Myometrial cell (primary cell): ENCODE measurements around the genes NAPG and GNAL.

DNA sequence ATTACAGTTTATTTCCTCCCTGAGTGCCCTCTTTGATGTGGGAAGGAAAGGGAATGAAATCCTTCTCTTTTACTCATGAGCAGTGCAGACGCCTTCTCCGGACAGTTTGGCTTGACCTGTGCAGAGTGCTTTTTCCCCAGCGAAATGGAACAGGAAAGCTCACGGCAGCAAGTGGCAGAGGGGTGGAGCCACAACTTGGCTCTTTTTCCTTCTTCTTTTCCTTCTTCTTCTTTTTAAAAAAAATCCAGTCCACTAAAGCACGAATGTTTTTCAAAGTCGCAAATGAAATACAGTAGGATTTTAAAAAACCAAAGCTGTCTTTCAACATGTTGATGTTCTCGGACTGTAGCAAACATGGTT lies 34.5 kb downstream of the RAB31 start:
- RAMPAGE, long total RNA, result no peak

DNA sequence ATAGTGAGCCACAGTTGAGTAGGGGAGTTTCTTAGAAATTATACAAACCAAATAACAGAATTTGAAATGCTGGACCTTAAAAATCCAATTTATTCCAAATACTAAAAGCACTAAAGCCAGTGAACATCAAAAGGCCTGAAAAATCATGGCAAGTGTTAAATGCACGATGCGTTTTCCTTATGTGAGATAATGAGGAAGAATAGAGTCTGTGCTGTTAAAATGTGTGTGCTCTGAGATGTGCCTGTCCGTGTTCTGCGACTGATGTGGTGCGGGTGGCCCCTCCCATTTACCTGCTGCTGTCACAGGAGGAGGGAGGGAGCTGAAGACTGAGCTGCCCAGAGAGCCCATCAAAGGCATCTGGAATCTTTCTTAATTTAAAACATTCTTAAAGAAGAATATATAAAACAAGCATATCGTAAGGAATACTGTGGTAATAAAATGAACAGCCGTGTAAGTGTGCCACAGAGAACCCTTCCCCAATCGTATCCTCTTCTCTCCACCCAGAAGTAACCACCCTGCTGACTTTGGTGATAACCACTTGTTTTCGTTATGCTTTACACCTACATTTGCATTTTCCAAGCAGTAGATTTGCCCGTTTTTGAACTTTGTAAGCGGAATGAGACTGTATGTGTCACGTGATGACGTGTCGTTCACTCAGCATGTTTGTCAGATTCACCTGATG lies 56.9 kb upstream of the TXNDC2 start:
- RAMPAGE, long total RNA, result no peak

GRCh38 chr18:9851493-9851837 lies 34.3 kb upstream of the TXNDC2 start:
- RAMPAGE, long total RNA, result no peak

DNA sequence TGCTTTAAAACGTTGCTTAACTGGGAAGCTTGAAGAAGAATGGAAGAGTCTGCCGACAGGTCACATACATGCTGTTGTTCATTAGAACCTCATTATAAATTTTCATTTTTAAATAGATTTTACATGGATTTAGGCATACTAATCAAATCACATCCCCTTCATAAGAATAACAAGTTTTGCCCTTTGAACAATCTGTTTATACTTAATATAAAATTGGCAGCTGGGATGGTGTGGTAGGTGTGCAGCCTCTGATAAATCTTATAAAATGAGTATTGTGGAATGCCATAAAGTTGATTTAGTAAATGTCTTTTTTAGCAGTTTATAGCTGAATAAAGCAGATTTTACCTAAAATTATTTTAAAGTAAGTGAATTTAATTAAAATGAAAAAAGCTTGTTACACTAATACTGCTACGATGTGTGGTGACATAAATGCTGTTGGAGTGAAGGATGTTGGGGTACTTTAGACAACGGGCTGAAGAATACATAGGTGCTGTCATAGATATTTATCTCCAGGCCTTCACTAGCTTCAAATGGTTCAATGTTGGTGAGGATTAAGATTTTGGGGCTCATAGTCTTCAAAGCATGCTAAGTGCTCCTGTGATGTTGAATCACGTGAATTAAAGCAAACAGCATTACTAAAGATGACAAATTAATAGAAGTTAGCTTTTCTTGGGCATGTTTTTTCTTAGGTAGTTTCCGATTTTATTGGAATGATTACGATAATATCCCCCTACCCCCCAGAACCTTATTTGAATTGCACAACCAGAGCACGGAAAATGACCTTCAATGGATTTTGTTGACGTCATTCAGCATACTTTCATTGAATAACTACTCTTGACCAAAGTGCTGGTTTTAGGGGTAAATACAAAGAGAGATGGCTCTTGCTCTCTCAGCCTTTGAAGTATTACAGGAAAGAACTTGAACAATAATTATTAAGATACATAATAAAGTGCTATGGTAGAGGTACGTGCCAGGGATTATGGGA lies 35.7 kb downstream of the VAPA start:
- RAMPAGE, long total RNA, result no peak

DNA sequence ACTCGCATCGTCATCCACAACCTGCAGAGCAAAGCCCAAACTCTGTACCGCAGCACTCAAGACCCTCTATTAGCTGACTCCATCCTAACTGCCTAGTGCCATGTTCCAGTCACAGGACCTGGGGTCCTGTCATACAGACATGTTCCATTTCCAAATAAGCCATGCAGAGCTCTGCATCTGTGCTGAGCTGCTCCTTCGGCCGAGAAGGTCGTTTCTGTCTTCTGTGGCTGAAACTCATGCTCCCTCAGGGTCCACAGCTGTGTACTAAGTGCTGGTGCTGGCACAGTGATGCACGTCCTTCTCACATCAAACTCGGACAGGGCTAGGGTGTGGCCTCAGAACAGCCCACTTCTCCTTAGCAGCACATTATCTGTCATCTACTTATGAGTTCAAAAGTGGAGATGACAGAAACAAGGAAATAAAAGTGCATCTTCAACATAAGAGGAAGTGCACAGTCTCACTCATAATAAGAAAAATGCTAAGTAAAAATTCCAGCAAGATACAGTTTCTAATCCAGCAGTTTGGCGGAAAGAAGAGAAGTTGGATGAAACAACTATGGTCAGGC lies 53.9 kb upstream of the APCDD1 start:
- RAMPAGE, long total RNA, result no peak

GRCh38 chr18:10525602-10526802 lies at the start of gene NAPG:
NAPG (plus strand) TSS chr18:10526027.
- RAMPAGE, long total RNA, result start-site peak on the plus strand at chr18:10525992-10526093, 220 and 331 reads in 2 replicates

DNA sequence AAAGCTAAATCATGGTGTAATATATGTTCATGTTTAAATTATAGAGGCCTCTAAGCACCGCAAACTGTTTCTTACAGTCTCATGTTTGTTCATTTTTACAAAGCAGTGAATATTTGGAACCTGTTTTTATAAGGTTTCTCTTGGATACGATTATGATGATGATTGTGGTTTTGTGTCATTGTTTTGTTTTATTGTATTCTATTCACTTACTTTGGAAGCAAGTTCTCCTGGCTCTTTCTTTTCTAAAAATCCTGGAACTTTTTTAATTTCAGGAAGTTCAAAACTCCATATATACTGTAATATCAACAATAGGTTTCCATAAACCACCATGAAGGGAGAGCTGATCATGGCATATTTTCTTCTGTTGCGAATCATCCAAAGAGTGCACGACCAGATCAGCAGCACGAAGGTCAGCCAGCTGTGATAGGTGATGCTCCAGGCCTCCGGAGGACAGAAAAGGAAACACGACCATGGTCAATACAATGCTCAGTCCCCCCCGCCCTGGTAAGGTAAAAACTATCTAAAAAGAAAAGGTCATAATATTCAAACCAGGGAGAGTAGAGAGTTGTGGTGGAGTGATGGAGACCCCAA lies 268.8 kb downstream of the NAPG start:
- RAMPAGE, long total RNA, result no peak

DNA sequence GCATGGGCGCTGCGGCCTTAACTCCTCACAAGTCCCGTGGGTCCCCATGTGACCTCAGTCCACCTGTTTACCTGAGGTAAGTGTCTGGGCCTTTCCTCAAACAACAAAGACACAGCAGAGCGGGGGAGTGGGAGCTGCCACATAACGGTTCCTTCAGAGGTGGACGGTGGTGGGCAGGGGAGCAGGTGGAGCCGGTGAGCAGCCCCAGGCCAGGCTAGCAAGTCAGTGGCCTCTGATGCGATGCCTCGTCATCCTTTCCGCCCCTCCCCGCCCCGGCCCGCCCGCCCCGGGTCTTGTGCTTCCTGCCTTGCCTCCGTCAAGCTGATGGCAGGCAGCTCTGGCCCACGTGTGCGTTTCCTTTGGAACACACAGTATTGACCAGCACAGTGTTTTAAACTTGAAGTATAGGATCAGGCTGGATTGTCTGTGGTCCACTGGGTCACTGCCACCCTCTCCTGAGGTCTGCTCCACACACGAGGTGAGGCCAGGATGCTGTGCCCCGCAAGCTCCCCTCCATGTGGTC lies 38.9 kb downstream of the PIEZO2 start:
- RAMPAGE, long total RNA, result no peak

DNA sequence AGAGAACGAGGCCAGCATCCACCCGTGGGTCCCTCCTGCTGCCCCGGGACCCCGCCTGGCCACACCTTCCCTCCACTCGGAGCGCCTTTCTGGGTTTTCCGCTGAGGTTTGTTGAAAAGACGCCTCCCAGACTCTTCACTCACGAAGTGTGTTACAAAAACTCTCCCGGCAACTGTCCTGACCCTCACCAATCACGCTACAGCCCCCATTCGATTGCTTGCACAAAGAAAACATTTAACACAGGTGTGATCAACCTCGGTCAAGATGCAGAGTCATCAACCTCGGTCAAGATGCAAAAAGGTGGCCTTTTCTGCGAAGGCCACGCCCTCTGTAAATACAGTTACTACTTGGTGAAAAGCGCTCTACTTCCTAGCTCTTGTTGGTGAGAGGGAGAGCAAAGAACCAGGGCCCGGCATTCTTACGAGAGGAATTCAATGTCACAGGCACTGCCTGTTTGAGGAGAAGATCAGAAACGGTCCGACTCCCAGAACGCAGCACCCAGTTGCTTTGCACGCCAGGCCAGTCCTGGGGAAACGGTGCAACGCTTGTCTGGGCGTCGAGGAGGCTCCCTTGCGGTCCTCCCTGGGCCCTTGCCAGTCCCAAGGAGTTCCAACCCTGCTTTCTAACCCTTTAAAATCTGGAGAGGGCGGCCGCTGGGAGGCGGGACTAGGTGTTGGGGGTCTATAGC lies 2.0 kb downstream of the PIEZO2 start:
- RAMPAGE, long total RNA, result no peak

DNA sequence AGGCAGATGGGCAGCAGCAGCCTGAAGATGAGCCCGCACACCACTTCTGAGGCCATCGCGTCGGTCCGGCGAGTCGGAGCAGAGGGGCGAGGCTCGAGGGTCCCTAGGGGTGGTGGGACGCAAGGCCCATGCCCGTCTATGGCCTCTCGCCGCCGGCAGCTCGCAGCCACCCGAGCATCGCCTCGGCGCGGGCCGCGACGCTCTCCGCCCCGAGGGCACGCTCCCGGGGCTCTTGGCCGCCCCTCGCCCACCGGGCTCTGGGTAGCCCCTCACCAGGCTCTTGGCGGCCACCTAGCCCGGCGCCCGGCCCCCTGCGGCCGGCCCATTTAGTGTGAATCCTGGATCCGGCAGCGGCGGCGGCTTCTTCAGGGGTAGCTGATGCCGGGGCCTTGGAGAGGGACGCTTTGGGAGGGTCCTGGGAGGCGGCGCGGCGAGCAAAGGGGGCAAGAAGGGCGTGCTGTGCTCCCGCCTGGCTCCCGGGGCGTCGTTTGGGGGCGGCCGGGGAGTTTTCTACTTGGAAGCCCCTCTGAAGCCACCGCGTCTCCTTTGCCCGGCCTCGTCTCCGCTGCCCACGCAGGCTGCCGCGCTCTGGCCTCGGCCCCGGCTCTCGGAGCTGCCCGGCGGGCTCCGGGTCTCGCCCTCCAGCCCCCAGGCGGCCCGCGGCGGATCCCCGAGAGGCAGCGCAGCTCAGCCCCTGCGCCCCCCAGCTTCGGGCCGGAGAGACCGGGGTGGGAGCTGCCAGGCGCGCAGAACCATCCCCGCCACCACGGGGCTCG lies 648 bp downstream of the PIEZO2 start:
- RAMPAGE, long total RNA, result no peak

DNA sequence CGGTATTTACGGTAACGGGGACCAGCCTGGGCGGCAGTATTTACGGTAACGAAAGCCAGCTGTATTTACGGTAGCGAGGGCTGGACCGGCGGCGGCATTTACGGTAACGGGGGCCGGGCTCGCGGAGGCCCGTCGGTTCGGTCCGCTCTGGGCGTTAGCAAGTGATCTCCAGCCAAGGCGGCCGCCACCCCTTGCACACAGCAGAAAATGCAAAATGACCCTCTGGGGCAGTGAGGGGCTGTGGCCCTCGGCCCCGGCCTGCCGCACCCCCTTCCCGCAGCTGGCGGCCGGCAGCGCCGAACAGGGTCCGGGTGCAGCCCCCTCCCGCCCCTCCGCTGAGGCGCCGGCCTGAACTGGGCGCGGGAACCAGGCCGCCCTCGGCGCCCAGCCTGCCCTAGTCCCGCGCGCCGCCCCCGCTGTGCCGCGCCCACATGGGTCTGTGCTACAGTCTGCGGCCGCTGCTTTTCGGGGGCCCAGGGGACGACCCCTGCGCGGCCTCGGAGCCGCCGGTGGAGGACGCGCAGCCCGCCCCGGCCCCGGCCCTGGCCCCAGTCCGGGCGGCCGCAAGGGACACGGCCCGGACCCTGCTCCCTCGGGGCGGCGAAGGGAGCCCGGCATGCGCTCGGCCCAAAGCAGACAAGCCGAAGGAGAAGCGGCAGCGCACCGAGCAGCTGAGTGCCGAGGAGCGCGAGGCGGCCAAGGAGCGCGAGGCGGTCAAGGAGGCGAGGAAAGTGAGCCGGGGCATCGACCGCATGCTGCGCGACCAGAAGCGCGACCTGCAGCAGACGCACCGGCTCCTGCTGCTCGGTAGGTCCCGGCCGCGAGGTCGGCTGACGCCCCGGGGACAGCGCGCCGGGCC lies at the start of gene GNAL:
TSS of gene GNAL (plus strand) at position 132 of the 859 bp plus-strand sequence.
- RAMPAGE, long total RNA, result no peak

DNA sequence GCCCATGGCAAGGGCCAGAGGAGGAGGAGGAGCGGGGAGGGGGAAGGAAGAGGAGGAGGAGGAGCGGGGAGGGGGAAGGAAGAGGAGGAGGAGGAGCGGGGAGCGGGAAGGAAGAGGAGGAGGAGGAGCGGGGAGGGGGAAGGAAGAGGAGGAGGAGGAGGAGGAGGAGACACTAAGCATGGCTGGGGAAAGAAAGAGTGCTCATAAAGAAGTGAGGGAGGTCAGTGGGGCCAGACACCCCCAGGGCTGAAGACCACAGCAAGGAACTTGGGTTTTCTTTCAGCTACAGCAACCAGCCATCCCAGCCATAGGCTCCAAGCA lies 25.0 kb upstream of the CHMP1B start:
- RAMPAGE, long total RNA, result no peak

DNA sequence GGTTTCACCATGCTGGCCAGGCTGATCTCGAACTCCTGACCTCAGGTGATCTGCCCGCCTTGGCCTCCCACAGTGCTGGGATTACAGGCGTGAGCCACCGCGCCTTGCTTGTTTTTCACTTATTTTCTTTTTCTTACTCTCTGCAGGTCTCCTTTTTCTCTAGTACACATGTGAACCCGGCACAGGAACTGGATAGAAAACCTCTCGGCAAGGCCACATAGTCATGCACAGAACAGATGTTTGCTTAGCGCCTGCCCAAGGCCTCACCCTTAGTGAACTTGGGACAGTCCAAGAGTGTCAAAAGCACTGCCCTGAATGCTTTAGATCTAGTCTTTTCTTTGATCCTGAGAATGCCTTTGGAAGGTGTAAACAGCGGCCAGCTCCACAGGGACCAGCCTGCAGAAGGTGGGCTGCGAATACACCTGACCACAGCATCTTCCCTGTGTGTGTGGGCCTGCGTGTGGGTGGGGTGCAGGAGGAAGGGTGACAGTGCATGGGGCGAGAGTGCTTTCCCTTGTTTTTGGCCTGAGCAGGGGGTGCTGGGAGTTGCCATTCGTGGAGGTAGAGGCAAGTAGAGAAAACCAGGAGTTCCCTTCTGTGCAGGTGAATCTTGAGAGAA lies 27.0 kb downstream of the IMPA2 start:
- RAMPAGE, long total RNA, result no peak

- RAMPAGE, long total RNA, result no peak
These were observed 49.1 kb downstream of the IMPA2 start for GRCh38 chr18:12030238-12031013.

DNA sequence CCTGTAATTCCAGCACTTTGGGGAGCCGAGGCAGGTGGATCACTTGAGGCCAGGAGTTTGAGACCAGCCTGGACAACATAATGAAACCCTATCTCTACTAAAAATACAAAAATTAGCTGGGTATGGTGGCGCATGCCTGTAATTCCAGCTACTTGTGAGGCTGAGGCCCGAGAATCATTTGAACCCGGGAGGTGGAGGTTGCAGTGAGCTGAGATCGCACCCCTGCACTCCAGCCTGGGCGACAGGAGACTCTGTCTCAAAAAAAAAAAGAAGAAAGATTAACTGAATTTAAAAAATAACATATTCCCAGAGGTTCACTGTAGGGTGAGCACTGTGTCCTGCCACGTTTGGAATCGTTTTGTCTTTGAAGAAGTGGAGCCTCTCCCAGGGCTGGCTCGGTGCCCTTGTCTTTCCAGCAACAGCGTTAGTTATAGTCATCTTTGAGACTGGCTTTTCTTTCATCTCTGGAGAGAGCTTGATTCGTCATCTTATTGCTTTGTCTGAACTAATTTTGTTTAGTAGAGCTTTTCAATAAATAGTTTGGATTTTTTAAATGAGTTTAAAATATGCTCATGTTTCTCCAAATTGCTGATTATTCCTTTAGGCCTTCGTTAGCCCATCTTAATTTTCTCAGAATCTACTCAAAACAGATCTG lies 50.4 kb downstream of the IMPA2 start:
- RAMPAGE, long total RNA, result no peak

GRCh38 chr18:12312912-12313557 lies 5.0 kb downstream of the TUBB6 start:
- RAMPAGE, long total RNA, result no peak

DNA sequence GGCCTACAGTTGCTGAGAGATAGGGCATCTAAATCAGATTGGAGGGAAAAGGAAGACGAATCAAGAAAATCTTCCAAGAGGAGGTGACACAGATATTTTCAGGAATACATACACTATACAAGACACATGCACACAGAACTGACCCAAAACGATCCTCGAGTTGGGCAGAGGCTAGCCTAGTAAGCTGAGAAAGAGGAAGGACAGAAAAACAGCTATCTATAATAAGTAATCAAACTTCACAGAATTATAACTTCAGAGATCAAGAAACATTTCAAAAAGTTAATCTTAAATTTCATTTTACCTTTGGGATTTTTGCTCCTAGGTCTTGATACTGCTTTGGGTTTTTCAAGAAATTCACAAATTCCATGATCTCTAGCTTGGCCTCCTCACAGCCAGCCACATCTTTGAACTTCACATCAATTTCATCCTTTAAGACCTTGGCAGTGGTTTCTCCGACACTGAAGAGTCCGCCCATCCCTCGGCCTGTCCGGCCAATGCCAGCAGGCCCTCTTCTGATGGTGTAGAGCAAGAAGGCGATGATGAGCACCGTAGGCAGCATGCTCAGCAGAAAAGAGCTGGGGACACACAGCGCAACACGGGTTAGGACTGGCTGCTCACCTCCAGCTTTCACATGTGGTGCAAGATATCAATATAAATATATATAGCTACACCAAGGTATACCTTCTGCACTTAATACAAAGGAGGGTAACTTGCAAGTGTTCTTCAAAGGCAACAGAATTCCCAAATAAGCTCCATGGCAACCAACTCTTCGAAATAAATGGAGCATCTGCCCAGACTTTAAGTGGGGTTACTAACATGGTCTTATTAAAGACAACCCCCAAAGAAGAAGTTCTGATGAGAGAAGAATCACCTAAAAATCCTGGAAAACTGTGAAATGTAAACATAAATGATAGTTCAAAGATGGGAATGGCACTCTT lies 18.4 kb downstream of the AFG3L2 start:
- RAMPAGE, long total RNA, result no peak

- RAMPAGE, long total RNA, result no peak
These were observed 3.3 kb downstream of the AFG3L2 start for GRCh38 chr18:12373565-12374271.

- RAMPAGE, long total RNA, result no peak
These were observed 13.2 kb downstream of the PRELID3A start for GRCh38 chr18:12420663-12421625.

- RAMPAGE, long total RNA, result no peak
These were observed 47.8 kb downstream of the PRELID3A start for GRCh38 chr18:12455438-12455938.